Brain (tissue), 1 donor: ENCODE measurements around a stretch of chr3.

GRCh38 chr3:28347415-28348152 lies 937 bp upstream of the ZCWPW2 start:
- RRBS, result no CpG with 5 or more reads among the region's 11 CpGs

DNA sequence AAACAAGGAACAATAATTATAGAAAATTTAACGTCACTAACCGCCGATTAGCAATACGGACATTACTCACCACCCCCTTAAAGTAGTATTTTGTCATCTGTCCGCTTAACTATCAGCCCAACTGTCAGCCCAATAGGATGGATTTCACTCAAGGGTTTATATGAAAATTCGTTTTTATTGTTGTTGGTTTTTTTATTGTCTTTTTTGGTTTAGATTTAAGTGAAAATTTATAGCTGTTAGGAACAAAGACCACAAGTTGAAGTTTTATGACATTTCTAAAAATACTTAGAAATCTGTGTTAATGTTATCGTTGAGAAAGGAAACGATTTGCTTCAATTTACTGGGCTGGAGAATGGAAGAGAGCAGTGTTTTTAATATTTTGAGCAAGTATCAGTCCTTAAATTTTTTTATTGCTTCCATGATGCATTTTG lies 1.1 kb upstream of the AZI2 start:
- RRBS, result no CpG with 5 or more reads among the region's 8 CpGs

DNA sequence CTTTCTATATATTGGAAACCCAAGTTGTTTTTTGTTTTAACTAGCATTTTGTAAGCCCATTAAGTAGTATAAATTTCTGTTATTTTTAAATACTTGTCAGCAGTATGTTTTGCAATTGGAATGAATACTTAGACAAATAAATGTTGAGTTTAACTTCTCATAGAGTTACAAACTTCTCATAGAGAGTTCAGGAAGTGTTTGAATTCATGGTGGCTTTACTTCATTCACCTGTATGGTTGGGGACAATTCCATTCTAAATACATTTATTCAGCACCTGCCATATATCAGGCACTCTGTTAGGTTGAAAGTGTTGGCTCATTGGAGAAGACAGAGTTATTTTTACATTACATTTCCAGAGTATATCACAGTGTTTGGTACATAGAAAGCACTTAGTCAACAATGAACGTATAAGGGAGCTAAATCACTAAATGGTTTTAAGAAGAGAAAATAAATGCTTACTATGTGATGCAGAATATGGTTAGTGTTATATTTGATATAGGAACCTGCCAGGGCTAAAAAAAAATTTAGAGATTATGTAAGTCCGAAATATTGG lies 27.2 kb downstream of the RBMS3 start:
- RRBS, result no CpG with 5 or more reads among the region's 2 CpGs

GRCh38 chr3:29335254-29336310 lies 54.7 kb downstream of the RBMS3 start:
- RRBS, result no CpG with 5 or more reads among the region's 12 CpGs

- RRBS, result no CpG with 5 or more reads among the region's 8 CpGs
Observed at GRCh38 chr3:29994841-29995212, 611.6 kb upstream of the TGFBR2 start.

DNA sequence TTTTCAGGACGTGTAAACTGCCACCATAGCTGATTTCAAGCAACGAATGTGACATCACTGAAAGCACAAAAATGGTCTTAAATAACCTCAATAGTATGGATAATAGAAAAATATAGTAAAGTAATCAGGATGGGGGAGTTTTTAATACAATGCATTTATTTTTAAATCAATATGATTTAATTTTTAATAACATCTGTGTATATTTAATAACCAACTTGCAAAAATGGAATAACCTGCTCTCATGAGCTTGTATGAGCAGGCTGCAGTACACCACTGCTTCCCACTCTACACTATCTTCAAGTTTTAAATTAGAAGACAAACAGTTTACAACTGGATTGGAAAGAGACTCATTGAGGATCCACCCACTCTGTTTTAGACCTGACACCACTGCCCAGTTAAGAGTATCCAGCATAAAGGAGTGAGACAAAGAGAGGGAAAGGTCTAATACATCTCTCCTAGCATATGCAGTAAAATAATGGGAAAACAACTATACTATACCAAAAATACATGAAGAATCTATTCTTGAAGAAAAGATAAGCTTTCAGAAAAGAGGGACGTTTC lies 280.9 kb upstream of the TGFBR2 start:
- RRBS, result no CpG with 5 or more reads among the region's 3 CpGs

- RRBS, result no CpG with 5 or more reads among the region's 1 CpG
Observed at GRCh38 chr3:30597131-30597726, 9.2 kb upstream of the TGFBR2 start.

- RRBS, result no CpG with 5 or more reads among the region's 6 CpGs
Observed at GRCh38 chr3:30612548-30613588, 6.5 kb downstream of the TGFBR2 start.

DNA sequence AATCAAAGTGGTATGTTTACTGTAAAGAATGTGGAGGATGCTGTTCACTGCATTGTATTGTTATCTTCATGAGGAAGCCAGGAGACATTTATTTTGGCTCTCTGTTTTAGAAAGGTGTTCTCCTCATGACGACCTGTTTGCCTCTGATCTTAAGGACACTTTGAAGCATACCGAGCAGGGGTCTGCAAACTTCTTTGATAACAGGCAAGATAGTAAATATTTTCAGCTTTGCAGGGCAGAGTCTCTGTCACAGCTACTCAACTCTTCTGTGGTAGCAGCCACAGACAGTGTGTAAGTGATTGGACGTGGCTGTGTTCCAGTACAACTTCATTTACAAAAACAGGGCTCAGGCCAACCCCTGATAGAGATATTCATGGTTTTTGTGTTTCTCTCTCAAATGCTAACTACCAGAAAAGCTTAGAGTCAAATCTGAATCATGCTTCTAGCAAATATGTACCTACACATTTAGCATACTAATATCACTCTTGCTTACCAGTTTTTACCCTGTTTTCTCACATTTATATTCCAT lies 51.5 kb downstream of the TGFBR2 start:
- RRBS, result no CpG with 5 or more reads among the region's 3 CpGs

- RRBS, result no CpG with 5 or more reads among the region's 2 CpGs
Observed at GRCh38 chr3:30664006-30664218, 57.5 kb downstream of the TGFBR2 start.

GRCh38 chr3:30664913-30665298 lies 58.5 kb downstream of the TGFBR2 start:
- RRBS, result no CpG with 5 or more reads among the region's 6 CpGs

DNA sequence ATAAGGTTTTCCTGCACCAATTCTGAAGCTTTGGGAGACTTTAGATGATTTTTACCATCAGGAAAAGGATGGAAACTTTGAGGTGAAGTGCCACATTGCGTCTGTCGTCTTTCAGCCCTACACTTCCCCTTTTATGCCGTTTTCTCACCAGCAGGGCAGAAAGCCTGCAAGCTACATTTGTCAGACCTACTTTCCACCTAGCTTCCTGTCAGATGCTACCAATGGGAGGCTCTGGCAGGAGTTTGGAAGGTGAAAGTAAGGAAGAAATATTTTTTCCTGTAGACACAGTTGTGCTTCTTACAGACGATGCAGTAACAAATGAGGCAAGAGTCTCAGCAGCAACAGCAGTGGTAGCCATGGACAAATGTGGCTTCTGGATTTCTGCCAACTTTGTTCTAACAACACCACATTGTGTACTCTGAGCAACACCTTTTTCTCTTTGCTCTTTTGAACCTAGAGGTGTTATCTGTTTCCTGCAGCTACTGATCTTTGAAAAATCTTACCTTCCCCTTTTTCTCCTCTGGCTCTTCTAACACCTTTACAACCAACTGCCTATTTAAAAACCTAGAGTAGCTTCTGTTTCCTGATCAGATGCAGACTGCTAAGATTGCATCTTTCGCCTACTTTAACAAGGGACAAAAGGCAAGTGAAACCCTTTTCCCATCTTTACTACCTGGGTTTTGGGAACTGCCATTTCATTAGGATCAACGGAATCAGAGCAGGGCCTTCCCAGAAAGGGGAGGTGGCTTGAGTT lies 70.6 kb upstream of the STT3B start:
- RRBS, result no CpG with 5 or more reads among the region's 6 CpGs

- RRBS, result no CpG with 5 or more reads among the region's 30 CpGs
Observed at GRCh38 chr3:31532241-31532492, 558 bp upstream of the STT3B start.

DNA sequence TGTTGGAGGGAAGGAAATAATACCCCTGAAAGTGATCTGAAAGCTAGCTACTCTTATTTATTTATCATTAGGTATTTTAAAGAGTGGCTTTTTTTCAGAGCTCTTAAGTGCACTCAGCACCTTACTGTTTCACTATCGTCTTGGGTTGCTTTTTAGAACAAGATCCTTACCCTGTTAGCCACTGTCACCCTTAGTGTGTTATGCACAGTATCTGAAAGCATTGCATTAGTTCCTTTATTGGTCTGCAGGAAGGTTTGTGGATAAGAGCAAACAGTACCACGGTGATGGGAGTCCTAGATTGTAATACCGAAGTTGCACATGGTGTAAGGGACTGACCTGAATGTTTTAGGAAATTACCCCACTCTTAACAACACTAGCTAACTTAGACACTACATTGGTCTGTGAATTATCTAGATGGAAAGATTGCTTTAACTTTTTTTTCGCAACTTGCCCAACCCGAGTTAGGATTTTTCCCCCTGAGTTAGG lies 1.2 kb downstream of the STT3B start:
- RRBS, result no CpG with 5 or more reads among the region's 5 CpGs

GRCh38 chr3:31623445-31624071 lies 90.8 kb downstream of the STT3B start:
- RRBS, result no CpG with 5 or more reads among the region's 3 CpGs

DNA sequence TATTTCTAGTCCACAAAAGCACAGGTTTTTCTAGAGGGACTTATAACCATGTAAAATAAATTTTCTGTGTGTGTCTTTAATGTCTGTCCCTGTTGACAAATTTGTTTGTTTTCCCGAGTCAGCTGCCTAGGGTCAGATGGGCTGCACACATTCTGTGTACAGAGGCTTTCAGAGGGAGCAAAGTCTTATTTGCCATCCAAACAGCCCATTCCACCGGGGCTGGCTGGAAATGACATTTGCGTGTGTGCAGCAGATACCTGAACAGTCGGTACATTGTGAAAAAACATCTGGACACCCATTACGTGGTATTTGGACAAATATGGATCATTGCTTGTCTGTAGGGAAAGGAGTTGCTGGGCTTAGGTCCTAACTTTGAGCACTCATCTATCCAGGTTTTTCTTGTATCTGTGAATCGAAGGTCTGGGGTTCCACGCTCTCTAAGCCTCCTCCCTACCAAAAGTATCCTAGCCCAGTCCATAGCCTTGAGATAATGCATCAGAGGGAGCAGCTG lies 22.3 kb upstream of the CMTM8 start:
- RRBS, result no CpG with 5 or more reads among the region's 7 CpGs

DNA sequence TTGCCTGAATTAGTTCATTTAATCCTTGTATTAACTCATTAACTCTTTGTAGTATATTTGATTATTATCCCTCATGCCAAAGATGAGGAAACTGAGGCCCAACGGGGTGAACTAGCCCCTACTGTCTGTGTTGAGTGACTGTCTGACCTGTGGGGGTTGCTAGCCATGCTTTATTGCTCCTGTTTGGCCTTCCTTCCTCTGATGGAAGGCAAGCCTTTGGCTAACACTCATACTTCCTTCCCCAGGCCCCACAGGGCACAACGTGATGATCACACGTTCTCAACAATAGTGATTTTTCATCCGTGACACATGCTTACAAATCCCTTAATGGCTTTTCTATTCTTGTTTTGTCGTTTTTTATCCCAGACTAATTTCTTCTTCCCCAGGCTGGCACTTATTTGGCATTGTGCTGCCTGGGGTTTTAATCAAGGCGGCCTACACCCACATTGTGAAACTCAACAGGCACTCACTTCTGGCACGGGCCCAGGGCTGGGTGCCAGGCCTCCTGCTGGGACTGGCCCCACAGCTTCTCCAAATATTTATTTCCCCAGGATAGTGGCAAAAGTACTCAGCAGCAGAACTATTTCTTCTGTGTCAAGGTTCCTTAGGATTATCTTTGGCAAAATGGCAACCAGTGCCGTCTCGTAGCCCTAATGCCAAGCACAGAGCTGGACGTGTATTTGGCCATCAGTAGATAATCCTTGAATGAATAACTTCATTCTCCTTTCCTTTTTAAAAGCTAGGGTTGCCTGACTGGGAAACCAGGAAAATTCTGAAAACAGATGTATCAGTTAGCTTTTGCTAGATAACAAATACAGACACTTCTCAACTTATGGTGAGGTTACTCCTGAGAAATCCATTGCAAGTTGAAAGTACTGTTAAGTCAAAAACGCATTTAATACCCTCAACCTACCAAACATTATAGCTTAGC lies 30.5 kb downstream of the CMTM7 start:
- RRBS, result no CpG with 5 or more reads among the region's 11 CpGs

DNA sequence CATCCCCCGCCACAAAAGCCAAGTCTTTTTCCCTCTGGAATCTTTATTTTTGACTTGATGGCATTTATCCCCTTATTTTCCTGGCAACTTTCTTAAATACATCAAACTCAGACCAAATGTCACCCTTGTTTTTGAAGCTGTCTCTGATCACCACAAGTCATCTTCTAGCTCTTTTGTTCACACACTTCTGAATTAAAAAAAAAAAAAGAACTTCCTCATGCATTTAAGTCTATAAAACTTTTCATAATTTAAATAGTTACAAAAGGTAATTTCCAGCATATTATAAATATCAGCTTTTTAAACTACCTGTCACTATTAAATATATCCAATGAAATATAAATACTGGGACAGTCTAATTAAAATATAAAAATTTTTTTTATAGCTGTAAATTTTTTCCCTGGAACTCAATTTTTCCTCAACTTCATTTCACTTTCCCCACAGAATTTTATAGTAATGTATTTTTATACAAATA lies 17.6 kb downstream of the CMTM6 start:
- RRBS, result no CpG with 5 or more reads among the region's 1 CpG

DNA sequence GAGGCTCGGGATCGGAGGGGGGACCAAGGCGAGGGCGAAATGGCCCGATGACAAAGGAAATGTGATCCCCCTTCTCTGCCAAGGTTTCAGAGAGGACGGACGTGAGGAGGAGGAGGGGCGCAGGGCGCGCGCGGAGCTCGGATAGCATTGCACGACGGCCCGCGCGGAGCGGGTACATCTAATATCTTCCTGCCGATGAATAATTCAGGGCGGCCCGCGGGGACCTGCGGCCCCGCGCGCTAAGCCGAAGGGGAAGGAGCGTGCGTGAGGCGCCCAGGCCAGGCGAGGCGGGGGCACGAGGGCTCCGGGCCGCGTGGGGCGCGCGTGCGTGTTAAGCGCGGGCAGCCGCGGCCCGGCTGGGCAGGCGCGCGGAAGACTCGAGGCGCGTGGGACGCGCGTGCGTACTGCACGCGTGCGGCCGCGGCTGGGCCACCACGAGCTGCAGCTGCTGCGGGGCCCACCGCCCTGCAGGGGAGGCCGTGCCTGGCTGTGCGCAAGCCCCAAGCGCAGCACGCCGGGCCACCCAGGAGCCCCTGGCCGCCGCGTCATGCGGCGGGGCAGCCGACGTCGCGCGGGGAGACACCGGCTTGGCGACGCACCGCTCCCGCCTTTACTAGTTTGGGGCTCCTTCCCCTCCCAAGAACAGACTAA lies 719 bp upstream of the TRIM71 start:
- RRBS, result 5% methylated on average over 24 of the region's 84 CpGs

GRCh38 chr3:32989509-32989891 lies 38.1 kb downstream of the CCR4 start:
- RRBS, result no CpG with 5 or more reads among the region's 2 CpGs